HEK293 (cell line): Measurements from ENCODE around the gene NCOA6.

GRCh38 chr20:34560816-34561421 is 2.4 kb downstream of the MAP1LC3A start:
- PRO-cap = no peak
- RRBS, 2 experiments = no CpG with 5 or more reads among the region's 7 CpGs

- PRO-cap = bidirectional peak, plus-strand start at chr20:34709755, minus-strand start at chr20:34709968; unidirectional peak, minus-strand start at chr20:34710302
- RRBS, 2 experiments = 15 to 27% methylated on average over 18 of the region's 60 CpGs
Measured at GRCh38 chr20:34709895-34710622, 5.9 kb downstream of the TP53INP2 start.

DNA sequence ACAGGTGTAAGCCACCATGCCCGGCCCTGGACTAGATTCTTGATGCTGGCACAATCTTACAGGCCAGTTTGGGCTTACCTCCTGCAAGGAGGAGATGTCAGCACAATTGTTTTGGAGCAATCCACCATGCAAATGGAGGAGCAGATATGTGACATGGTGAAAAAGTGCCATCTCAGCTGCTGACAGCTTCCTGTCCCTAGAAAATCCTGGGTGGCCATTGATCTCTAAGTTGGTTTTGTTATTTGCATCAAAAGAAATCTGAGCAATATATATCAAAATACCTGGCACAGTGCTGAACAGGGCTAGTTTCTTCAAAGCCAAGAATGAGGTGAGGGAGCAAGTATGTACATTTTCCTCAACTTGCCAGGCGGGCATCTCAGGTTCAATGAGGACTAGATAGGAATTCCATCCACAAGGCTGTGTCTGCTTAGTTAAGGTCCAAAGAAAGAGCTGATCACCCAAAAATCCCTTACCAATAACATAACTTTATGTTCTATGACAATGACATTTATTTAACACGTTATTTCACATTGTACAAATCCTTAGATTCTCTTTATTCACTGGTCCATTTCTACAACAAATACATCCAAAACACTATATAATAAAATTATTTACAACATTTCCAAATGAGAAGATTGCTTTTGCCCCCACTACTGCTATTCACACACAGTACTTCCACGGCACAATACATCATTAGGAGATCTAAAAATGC is 10.3 kb downstream of the TP53INP2 start:
- PRO-cap = no peak
- RRBS, 2 experiments = no CpG with 5 or more reads among the region's 4 CpGs

DNA sequence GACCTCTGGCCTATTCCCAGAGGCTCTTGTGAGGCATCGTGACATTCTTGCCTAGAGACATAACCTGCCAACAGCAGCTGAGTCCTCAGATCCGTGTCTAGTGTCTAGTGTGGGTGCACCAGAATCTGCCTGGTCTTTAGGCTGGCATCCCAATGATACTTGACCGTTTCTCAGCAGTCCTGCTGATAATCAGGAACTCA is 20.1 kb downstream of the TP53INP2 start:
- PRO-cap = no peak
- RRBS, 2 experiments = no CpG with 5 or more reads among the region's 3 CpGs

- PRO-cap = bidirectional peak, plus-strand start at chr20:34825754, minus-strand start at chr20:34825628
- RRBS, 2 experiments = under 1% methylated on average over 15 to 19 of the region's 43 CpGs
Measured at GRCh38 chr20:34825525-34825859, at the start of gene NCOA6. TSS of gene NCOA6 (minus strand) at chr20:34825651.

GRCh38 chr20:34875659-34876509 is 528 bp upstream of the ACSS2 start:
- PRO-cap = bidirectional peak, plus-strand start at chr20:34876614, minus-strand start at chr20:34876263
- RRBS, 2 experiments = 3 to 5% methylated on average over 5 to 7 of the region's 25 CpGs

GRCh38 chr20:35117849-35118402 is 25.3 kb upstream of the TRPC4AP start:
- PRO-cap = no peak
- RRBS, 2 experiments = no CpG with 5 or more reads among the region's 3 CpGs

DNA sequence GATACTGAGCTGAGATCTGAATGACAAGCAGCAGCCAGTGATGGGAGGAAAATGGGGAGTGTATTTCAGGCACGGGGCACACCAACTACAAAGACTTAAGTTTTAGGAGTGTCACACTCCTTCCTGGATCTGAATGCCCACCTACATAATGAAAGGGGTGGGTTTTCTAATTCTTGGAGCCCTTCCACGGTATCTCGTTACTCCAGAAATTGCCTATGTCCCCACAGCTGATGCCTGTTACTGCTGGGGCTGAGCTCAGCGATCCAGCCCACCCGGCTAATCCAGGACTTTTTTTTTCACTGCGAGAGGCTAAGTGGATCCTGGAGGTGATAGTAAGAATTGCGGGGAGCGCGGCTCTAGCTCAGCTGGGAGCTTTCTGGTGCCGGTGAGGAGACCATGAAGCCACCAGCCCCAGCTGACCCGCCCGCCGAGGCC is 775 bp downstream of the EDEM2 start:
- PRO-cap = bidirectional peak, plus-strand start at position 319 of the sequence, minus-strand start at position 297 of the sequence
- RRBS, 2 experiments = no CpG with 5 or more reads among the region's 13 CpGs

- PRO-cap = no peak
- RRBS, 2 experiments = no CpG with 5 or more reads among the region's 2 CpGs
Measured at GRCh38 chr20:35265707-35266067, 12.2 kb downstream of the MMP24OS start.

- PRO-cap = no peak
- RRBS, 2 experiments = 34 to 58% methylated on average over 5 of the region's 13 CpGs
Measured at GRCh38 chr20:35277069-35277533, 821 bp downstream of the MMP24OS start.

- PRO-cap = no peak
- RRBS, 2 experiments = no CpG with 5 or more reads among the region's 7 CpGs
Measured at GRCh38 chr20:35300206-35300807, 8.1 kb upstream of the FAM83C start.

- PRO-cap = no peak
- RRBS, 2 experiments = 93 to 97% methylated on average over 3 of the region's 13 CpGs
Measured at GRCh38 chr20:35502919-35503536, 26.4 kb downstream of the C20orf173 start.

DNA sequence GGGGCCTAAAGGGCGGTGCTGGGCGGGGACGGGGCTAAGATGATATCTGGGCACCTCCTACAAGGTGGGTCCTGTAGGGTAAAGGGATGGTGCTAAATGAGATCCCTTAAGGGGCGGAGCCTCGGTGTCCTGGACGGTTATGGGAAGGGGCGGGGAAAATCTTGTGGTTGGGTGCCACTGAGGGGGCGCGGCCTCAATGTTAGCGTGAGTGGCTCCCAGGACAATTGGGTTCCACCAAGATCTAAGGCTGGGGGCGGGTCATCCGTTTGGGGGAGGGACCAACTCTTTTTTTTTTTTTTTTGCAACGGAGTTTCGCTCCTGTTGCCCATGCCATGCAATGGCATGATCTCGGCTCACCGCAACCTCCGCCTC is 706 bp downstream of the SPAG4 start:
- PRO-cap = unidirectional peak, plus-strand start at position 309 of the sequence
- RRBS, 2 experiments = no CpG with 5 or more reads among the region's 17 CpGs

GRCh38 chr20:35733541-35733987 is 8.5 kb downstream of the RBM39 start:
- PRO-cap = no peak
- RRBS, 2 experiments = no CpG with 5 or more reads among the region's 3 CpGs

DNA sequence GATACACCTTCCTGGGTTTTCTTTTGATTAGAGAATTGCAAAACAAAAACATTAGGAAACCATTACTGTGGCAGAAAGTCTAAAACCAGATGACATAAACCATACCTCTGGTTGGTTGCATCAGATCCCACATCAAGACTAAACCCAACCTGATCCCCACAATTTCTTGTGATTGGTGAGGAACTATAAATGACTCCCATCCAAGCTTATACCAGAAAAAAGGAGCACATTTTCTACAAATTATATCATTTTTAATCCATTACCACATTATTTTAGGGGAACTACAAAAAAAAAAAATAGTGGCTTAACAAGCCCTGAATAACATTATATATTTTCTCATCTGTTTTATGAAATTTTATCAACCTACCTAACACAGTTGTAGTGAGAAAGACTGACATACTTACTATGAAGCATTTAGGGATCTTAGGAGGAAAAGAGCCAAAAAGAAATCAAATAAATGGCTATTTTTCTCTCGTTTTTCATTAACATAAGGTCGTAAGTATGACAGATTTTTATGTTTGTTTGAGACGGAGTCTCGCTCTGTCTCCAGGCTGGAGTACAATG is 5.8 kb downstream of the RBM39 start:
- PRO-cap = no peak
- RRBS, 2 experiments = no CpG with 5 or more reads among the region's 4 CpGs

GRCh38 chr20:35739724-35740435 is 2.2 kb downstream of the RBM39 start:
- PRO-cap = no peak
- RRBS, 2 experiments = no CpG with 5 or more reads among the region's 2 CpGs

DNA sequence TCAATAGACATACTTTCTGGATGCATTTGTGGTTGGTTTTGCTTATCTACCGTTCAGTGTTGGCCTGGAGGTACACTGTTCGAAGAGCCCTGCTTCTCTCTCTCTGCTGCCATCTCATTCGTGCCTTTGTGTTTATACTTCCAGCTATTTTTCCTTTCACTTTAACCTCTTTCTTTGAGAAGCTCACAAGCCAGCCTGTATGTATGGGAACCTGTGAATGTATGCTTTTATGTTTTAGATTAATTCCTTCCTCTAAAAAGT is 83.1 kb downstream of the SCAND1 start:
- PRO-cap = no peak
- RRBS, 2 experiments = no CpG with 5 or more reads among the region's 3 CpGs

- PRO-cap = no peak
- RRBS, 2 experiments = no CpG with 5 or more reads among the region's 13 CpGs
Measured at GRCh38 chr20:35883542-35884511, 70.5 kb downstream of the SCAND1 start.

DNA sequence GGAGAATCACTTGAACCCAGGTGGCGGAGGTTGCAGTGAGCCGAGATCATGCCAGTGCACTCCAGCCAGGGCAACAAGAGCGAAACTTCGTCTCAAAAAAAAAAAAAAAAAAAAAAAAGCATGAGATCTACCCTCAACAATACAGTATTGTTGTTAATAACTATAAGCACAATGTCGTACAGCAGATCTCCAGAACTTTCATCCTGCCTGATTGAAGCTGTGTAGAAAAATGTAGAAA is 26.0 kb downstream of the SCAND1 start:
- PRO-cap = no peak
- RRBS, 2 experiments = no CpG with 5 or more reads among the region's 5 CpGs

GRCh38 chr20:35959252-35959696 is 5.0 kb upstream of the SCAND1 start:
- PRO-cap = no peak
- RRBS, 2 experiments = no CpG with 5 or more reads among the region's 6 CpGs